Subcutaneous adipose tissue (tissue), 3 donors: ENCODE data around the gene TMTC1.

DNA sequence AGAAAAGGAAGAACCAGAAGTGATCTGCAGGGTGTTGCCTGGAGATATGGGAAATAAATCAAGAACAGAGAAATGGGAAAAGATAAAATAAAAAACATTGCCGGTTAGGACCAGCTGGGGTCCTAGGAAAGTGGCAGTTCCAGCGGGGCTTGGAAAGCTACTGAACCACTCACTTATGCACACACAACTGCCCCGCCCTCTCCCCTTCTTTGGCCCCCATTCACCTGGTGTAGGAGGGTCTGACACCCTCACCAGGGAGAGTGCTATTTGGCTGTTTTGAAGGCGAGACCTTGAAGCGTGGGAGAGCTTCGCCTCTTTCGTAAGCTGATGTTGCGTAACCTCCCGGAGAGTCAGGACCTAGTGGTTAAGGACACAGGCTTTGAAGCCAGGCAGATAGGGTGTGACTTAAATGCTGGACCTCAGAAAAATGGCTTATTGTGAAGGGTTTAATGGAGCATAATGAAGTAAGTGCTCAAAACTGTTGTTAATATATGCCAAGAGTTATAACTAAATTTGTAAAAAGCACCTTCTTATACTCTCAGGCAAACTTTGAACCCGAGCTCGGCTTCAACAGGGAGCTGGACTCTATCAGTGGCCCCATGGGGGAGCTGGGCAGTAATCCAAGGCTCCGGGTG lies 25.7 kb downstream of the PPFIBP1 start:
- PRO-cap = no peak
- RAMPAGE, long total RNA, 3 experiments = no peak in any of the 3 experiments

DNA sequence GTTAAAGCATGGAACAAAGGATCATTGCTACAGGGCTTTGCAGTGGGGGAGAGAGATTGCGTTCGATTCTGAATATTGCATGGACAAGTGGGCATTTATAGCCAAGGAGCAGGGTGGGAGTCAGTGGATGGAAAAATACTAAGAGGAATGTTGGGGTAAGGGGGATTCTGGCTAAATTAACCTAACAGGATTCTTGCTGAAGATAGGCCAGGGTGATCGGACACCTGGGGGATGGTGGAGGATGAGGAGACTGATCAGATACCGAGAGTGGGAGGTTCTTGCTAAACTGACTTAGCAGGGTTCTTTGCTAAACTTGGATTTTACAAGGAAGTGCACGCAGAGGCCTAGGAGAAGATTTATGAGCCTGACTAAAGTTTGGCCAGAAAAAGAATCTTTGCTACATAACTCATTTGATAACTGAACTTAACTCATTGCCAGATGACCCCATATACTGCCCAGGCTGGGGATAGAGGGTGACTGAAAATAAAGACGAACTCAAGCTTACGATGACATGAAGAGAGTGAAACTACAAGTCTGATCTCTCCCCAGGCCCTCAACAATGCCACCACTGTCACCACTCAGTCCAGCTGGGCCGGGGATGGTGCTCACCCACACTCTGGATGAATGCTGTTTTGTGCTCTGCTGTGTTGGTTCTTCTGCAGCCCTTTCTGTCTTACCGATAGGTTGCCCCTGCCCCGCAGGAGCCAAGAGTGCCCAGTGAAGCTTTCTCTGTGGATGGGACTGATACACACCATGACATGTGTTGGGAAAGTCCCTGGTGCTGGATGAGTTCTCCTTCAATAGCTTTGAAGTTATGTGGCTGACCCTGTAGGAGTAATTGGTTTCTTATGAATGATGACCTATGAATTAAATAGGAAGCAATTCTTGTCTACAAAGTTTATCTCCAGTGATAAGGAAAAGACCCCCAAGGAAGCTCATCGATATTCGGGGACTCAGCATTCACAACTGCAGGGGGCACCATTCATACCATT lies 29.0 kb downstream of the PPFIBP1 start:
- PRO-cap = no peak
- RAMPAGE, long total RNA, 3 experiments = no peak in any of the 3 experiments

- PRO-cap = no peak
- RAMPAGE, long total RNA, 3 experiments = no peak in any of the 3 experiments
Measured at GRCh38 chr12:27797594-27797986, 17.6 kb upstream of the MANSC4 start.

DNA sequence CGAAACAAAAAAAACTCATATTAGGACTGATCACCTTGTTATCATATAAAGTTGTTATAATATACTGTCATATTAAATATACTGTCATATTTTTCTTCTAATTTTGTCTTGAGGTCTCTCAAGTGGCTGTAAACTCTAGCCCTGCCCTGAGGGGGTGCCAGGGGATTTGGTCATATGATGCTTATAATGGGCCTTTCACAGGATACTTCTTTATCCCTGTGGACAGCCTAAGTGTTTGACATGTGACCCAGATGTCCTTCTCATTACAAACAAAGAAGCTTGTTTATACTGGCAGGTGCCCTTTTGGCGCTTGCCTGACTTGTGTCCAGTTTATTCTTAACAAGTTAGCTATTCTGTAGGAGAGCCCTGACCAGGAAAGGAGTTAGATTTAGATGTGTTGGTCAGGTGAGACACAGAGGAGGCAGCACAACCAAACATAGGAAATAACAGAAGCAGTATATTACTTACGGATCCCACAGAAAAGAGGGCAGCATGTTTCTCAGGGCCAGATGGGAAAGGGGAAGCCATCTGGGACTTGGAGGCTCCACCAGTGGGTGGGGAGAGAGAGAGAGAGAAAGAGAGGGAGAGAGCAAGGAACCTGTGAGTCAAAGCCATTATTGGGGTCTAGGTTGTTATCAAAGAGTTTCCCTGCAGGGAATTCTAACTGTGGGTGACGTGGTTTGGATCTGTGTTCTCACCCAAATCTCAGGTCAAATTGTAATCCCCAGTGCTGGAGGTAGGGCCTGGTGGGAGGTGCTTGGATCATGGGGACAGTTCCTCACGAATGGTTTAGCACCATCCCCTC lies 52.0 kb downstream of the CCDC91 start:
- PRO-cap = no peak
- RAMPAGE, long total RNA, 3 experiments = no peak in any of the 3 experiments

GRCh38 chr12:28253105-28253730 lies 63.0 kb downstream of the CCDC91 start:
- PRO-cap = no peak
- RAMPAGE, long total RNA, 3 experiments = no peak in any of the 3 experiments

DNA sequence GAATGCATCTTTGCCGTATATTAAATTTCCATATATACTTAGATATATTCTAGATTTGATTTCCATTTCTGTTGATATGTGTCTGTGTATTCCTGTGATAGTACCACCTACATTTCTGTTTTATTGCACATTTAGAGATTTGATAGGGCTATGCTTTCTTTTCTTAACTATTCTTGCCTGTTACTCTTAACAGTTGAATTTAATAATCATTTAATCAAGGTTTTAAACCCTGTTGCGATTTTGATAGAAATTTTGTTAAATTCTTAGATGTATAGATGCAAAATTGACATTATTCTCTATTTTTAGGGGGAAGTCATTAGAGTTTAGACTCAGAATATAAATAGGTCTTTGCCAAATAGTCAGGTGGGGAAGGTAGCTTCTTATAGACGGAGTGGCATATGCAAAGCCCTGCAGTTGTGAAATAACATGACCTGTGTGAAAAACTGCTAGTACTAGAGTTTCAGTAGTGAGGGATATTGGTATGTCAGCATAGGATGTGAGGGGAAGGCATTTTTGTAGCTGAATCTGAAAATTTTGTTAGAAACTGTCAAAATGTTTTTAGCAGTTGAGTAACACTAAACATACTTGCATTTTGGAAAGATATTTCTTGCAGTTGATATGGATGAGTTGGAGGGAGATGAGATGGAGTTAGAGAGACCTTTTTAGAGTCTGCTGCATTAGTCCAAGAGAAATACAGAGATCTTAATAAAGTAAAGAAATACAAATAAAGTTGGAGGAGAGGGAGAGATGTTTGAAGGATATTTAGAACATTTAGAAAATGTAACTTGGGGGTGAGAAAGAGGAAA lies 133.4 kb downstream of the CCDC91 start:
- PRO-cap = no peak
- RAMPAGE, long total RNA, 3 experiments = no peak in any of the 3 experiments

DNA sequence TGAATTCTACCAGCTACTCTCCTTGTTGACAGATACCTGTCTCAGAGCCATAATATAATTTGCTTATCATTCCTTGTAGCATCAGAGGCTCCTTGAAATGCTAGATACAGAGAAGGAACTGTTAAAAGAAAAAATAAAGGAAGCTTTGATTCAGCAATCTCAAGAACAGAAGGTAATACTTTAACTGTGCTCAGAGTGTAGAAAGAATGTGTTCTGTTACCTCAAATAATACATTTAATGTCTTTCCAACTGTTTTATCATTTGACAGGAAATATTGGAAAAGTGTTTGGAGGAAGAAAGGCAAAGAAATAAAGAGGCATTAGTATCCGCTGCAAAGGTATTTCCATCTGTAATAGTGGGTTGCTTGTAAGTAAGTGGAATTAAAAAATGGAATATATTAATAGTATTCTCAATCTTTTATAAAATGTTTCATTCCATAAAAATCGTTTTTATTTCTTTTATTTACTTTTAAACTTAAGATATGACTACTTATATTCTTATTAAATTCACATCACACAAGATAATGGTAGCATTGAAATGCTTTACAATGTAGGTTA lies 259.9 kb downstream of the CCDC91 start:
- PRO-cap = no peak
- RAMPAGE, long total RNA, 3 experiments = no peak in any of the 3 experiments

DNA sequence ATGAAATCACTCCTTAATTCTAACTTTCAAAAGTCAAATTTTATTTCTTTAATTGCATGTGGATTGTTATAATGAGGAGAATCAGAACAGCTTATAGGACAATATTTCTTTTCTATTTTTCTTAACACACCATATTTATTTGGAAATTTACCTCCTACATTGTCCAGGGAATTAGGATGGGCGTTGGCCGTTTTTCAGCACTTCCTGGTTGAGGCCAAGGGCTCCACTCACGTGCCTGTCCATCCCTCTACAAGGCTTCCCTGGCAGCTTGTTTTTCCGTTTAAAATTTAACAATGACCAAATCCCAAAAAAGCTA lies 1.1 kb upstream of the FAR2 start:
- PRO-cap = unidirectional peak, plus-strand start at position 230 of the sequence
- RAMPAGE, long total RNA, 3 experiments = no peak in any of the 3 experiments

- PRO-cap = no peak
- RAMPAGE, long total RNA, 3 experiments = no peak in any of the 3 experiments
Measured at GRCh38 chr12:29220711-29221501, 71.8 kb downstream of the FAR2 start.

DNA sequence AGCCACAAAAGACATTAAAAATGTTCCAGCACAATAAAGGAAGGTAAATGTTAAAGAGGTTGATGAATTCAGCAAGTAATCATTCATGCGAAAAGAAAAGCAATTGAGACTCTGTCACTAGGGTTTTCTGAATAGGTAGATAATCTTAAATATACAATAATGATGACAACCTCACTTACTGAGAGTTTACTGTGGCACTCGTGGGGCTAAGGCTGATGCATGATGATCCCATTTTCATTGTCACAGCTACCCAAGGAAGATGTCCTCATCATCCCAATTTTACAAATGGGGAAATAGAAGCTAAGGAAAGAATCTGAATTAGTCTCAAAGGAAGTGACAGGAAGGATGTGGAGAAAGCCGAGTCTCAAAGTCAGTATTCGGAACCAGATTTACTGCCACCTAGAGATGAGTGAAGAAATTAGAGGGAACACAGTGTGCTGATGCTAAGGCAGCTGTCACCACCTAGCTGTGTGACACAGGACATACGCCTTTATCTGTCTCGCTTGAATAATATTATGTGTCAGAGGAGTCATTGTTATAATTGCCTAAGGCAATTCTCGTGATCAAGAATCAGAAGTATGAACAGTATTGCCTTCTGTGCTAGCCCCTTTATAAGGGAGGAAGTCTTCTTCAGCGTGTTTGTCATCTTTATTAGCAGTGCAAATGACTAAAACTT lies 63.3 kb downstream of the ERGIC2 start:
- PRO-cap = no peak
- RAMPAGE, long total RNA, 3 experiments = no peak in any of the 3 experiments

DNA sequence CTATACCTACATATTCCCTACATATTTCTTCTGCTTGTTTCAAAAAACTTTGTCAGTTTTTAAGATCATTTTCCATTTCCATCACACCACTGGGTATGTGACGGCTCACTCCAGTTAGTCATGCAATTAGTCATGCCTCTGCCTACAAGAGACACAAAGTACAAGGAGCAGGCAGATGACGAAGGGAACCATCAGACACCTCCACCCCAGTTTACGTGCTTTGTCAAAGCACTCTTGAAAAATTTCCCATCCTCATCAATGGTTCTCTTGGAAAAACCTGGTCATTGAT lies 119.5 kb upstream of the OVCH1 start:
- PRO-cap = no peak
- RAMPAGE, long total RNA, 3 experiments = no peak in any of the 3 experiments

DNA sequence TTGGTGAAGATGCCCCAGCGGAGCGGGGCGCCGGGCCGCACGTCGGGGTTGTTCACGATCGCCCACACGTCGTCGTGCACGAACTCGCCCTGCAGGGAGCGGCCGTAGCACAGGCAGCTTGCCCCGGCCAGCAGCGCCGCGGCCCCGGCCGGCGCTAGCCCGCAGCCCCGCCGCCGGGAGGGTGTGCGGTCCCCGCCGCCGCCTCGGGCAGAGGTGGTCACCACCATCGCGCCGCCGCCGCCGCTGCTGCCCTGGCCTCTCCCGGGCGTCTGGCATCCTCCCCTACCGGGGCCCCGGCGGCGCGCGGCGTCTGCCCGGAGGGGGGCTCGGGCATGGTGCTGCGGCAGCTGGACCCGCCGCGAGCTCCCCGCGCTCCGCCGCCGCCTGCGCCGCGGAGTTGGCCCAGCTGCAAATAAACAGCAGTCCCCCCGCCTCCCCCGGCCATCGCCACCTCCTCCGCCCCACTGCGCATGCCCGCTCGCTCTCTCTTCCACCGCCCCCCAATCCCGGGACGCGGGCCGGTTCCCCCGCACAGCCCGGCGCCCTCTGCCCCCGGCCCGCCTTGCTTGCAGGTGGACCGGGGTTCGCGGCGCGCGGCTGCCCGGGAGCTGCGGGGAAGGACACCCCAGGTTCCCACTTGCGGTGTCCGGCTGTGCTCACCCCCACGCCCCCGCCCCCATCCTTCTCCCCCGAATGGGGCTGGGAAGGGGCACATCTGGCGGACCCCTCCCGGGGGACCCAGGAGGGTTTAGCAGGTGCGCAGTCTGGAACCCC lies at the start of gene TMTC1:
Gene TMTC1, minus strand, starts transcription at position 418 of the 774 bp plus-strand sequence.
- PRO-cap = bidirectional peak, plus-strand start at position 503 of the sequence, minus-strand start at position 388 of the sequence
- RAMPAGE, long total RNA, 3 experiments = start-site peak on the minus strand in 1 of 3 experiments, centred at position 156 of the sequence, 23 reads per replicate

GRCh38 chr12:30404575-30404774 lies 291.2 kb downstream of the IPO8 start:
- PRO-cap = no peak
- RAMPAGE, long total RNA, 3 experiments = no peak in any of the 3 experiments

GRCh38 chr12:30631531-30632153 lies 64.0 kb downstream of the IPO8 start:
- PRO-cap = no peak
- RAMPAGE, long total RNA, 3 experiments = no peak in any of the 3 experiments

DNA sequence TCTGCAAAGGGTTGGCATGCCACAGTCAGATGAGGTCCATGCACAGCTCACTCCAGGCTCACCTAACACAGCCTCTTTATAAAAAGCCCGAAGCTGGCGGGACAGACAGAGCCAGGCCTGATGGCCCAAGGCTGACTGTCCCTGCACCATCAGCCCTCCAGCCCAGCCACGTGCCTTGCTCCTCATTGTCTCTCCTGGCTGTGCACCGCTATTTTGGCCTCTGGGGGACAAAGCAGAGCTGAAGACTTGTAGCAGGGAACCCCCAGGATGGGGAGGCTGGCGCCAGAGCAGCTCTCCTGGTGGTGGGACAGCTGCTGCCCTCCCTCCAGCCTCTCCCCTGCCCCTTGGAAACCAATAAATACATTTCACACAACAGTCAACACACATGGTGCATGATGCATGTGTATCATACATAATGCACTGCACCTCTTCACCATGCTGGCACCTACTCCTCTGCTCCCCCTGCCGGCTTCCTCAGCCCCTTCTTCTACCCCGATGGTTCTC lies 61.6 kb upstream of the DDX11 start:
- PRO-cap = no peak
- RAMPAGE, long total RNA, 3 experiments = no peak in any of the 3 experiments

DNA sequence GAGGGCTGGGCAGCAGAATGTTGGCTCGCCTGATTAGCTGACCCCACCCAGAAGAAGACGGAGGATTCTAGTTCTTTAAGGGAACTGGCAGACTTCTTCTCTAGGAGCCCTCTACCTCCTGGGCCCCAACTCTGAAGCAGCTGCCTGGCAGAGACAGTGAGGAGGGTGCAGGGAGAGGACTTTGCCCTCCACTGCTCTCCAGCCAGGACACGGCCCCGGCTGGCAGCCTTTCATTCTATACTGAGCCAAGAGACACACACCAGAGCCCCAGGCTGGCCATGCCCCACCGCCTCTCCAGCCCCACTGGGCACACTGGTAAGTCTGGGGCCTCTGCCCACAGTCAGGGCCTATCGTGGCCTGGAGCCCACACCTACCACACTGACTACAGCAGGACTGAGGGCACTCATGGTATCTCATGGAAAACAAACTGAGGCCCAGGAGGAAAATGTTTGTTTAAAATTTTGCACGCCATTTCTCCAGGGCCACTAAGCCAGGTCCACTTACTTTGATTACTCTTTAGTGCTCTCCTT lies 96.5 kb downstream of the SINHCAF start:
- PRO-cap = no peak
- RAMPAGE, long total RNA, 3 experiments = no peak in any of the 3 experiments

- PRO-cap = no peak
- RAMPAGE, long total RNA, 3 experiments = no peak in any of the 3 experiments
Measured at GRCh38 chr12:31325795-31325972, 266 bp downstream of the SINHCAF start.

- PRO-cap = no peak
- RAMPAGE, long total RNA, 3 experiments = no peak in any of the 3 experiments
Measured at GRCh38 chr12:31326881-31327216, 899 bp upstream of the SINHCAF start.

DNA sequence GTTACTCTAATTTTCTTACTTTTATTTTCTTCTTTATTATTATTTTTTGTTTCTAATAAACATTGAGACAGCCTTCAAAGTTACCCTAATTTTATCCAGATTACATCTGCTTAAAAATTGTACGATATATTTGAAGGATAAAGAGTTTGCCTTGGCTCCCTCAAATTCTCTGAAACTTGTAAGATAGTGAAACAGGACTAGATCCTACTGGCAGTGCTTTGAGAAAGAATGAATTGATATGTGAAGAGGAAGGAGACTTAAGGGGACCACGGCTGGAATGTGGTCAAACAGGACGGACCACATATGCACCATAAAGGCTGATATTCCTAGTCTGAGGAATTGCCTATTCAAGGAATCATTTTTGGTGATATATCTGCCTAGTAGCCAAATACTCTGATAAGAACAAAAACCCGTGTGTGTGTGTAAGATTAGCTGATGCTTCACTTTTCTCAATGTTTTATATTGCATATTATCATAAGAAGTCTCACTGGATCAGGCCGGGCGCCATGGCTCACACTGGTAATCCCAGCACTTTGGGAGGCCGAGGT lies 14.3 kb upstream of the SINHCAF start:
- PRO-cap = no peak
- RAMPAGE, long total RNA, 3 experiments = no peak in any of the 3 experiments

DNA sequence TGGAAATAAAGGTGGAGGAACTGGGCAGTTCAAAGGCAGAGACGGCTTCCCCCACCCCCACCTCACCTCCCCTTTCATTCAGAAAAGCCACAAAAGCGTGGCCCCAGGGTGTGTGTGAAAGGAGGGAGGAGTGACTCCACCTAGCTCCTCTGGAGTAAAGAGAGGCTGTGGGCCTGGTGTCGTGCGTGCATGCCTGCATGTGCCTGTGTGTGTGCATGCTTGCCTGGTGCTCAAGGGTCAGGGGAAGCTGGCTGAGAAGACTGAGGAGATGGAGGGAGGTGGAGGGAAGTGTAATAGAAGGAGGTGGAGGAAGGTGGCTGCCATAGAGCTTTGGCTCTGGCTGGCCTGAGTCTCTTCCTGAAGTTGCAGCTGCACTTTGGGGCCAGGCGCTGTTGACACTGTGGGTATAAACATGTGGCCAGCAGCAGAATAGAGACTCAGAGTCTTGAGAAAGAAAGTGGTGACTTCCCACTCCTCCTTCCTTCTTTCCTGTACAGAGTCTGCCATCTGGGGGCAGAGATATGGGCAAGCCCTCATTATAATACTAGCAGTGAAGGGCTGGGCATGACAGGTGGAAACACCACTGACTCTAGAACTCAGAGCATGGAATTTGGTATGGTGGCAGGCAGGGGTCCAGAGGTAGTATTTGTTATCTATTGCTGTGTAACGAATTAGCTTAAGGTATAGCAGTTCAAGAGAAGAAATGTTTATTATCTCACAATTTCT lies 37.0 kb upstream of the SINHCAF start:
- PRO-cap = no peak
- RAMPAGE, long total RNA, 3 experiments = no peak in any of the 3 experiments